Neural crest cell (in vitro differentiated cells): Measurements from ENCODE around the gene MOGAT1.

DNA sequence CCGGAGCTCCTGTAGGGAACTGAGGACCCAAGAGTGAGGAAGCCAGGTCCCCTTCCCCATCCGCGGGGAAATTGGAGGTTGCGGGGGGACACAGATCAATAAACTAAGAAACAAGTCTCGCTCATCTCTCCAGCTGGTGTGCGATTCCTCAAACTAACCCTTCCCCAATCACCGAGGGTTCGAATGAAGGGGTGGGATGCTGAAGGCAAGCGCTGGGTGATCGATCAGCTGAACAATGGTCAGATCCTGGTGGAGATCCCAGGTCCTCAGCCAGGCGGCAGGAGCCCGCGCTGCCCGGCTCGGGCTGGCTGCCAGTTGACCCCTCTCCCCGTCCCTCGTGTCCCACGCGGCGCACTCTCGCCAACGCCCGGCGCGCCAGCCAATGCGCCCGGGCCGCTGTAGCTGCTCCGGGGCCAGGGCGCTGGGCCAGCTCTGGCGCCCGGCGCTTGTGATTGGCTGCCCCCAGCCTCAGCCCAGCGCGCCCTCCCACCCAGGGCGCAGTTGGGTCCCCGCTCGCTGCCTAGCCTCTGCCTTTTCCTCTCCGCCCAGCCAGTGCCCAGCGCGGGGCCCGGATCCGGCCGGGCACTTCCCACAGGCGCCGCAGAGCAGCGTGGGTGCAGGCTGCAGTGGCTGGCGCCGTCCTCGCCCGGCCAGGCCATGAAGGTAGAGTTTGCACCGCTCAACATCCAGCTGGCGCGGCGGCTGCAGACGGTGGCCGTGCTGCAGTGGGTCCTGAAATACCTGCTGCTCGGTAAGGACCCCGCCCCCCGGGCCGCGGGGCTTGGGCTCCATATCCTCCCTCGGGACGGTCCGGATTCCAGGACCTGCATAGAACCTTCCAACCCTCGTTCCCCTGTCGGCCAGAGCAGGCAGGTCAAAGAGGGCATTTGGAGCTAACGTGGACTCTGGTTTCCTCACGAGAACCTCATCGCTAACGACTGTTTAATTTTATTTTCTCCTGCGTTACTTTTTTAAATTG lies at the start of gene MOGAT1:
Gene MOGAT1 (plus strand): TSS at position 530 of the 979 bp plus-strand sequence.
- PRO-cap: bidirectional peak, plus-strand start at position 585 of the sequence, minus-strand start at position 381 of the sequence

DNA sequence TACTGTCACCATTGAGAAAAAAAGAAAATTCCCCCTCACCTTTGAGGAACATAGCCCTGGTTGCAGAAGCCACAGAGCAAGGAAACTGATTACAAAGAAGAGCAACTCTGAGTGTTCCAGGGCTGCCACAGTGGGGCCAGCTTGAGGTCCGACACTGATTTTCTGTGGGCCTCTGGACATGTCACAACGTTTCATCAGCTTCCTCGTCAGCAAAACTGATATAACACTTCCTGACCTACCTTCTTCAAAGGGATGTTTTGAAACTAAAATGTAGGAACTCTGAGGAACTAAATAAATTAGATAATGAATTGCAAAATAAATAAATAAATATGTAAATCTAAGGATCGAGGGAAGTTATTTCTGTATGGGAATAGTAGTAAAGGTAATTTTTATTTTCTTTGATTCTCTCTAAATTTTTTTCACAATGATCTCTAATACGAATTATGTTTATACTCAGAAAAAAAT lies 54.8 kb upstream of the ACSL3 start:
- PRO-cap: no peak

GRCh38 chr2:222837591-222838178 lies 23.2 kb upstream of the ACSL3 start:
- PRO-cap: no peak

- PRO-cap: no peak
Measured at GRCh38 chr2:222892217-222893005, 31.6 kb downstream of the ACSL3 start.

DNA sequence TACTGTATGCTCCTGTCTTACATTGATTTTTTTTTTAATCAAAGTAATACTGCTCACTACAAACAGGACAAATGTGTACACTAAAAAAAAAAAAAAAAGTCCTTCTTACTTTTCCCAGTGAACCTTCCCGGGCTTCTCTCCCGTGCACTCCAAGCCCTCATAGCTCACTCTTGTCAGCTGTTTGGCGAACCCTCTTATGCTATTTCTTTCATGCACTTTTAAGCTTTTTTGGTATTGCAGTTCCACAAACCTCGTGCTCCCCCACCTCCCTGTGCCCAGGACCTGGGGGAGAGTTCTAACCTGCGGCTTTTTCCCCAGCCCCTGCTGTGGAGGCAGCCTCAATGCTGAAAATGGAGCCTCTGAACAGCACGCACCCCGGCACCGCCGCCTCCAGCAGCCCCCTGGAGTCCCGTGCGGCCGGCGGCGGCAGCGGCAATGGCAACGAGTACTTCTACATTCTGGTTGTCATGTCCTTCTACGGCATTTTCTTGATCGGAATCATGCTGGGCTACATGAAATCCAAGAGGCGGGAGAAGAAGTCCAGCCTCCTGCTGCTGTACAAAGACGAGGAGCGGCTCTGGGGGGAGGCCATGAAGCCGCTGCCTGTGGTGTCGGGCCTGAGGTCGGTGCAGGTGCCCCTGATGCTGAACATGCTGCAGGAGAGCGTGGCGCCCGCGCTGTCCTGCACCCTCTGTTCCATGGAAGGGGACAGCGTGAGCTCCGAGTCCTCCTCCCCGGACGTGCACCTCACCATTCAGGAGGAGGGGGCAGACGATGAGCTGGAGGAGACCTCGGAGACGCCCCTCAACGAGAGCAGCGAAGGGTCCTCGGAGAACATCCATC lies 721 bp downstream of the KCNE4 start:
- PRO-cap: no peak

DNA sequence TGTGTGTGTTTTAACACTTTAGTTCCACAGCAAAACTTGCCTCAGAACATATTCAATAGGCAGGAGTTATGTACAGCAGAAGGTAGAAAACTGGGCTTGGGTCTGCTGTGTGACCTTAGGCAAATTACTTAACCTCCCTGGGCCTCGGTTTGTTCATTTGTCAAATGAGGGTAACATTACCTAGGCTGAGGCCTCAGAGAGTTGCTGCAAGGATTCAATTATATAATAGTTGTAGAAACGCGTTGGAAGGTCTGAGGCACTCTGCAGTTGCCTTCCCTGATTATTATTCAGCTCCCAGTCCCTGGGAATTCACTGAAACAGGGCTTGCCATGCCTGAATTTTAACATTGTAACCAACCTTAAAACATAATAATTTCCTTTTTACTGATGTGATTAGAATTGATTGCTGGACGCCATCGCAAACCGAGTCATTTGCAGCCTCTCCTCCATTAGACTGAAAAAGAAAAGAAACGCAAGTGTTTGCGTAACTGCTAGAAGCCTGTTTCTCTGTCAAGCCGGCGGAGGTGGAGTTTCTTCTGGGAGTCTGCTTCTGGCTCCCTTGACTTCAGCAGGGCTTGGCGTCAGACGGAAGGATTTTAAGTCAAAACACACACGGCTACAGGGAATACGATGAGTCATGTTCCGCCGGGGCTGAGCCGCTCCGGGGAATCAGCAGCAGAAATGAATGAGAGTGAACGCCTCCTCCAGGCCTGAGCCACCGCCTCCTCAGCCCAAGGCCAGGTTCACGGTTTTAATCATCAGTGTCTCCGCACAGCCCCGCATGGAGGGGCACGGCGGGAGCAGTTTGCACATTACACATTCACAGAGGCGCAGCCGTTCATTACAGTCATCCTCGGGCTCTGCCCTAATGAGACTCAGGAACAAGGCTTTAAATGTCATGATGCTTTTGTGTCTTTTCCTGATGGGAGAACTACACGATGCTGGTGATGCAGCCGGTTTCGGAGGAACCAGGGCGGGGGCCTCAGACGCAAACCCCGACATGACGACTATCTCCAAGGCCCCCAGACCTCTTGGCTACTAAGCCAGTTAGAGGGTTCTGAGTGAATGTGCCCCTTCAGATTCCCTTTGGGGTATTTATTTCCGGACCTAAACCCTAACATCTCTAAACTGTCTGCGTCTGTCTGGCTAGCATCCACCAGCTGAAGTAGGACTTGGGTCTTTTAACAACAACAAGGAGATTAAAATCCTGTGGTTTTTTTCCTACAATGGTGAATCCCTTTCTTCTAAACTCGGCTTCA lies 10.9 kb upstream of the SCG2 start:
- PRO-cap: no peak

DNA sequence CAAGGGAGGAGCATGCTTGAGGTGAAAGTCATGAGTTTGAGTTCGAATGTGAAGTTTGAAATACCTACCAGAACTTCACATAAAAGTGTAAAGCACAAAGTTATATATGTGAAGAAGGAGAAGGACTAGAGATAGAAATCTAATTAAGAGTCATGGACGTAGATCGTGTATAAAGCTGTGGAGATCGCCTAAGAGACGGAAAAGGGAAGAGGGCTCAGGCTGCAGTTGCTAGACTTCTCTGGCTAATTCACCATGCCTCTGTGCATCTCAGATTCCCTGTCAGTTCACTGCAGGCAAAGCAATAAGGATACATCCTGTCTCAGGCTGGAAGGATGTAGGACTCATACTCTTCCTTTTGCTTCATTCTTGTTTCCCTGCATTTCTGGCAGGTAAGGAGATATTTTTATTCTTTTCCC lies 112.6 kb downstream of the AP1S3 start:
- PRO-cap: bidirectional peak, plus-strand start at position 282 of the sequence, minus-strand start at position 262 of the sequence

- PRO-cap: no peak
Measured at GRCh38 chr2:224008582-224009487, 30.3 kb downstream of the SERPINE2 start.

DNA sequence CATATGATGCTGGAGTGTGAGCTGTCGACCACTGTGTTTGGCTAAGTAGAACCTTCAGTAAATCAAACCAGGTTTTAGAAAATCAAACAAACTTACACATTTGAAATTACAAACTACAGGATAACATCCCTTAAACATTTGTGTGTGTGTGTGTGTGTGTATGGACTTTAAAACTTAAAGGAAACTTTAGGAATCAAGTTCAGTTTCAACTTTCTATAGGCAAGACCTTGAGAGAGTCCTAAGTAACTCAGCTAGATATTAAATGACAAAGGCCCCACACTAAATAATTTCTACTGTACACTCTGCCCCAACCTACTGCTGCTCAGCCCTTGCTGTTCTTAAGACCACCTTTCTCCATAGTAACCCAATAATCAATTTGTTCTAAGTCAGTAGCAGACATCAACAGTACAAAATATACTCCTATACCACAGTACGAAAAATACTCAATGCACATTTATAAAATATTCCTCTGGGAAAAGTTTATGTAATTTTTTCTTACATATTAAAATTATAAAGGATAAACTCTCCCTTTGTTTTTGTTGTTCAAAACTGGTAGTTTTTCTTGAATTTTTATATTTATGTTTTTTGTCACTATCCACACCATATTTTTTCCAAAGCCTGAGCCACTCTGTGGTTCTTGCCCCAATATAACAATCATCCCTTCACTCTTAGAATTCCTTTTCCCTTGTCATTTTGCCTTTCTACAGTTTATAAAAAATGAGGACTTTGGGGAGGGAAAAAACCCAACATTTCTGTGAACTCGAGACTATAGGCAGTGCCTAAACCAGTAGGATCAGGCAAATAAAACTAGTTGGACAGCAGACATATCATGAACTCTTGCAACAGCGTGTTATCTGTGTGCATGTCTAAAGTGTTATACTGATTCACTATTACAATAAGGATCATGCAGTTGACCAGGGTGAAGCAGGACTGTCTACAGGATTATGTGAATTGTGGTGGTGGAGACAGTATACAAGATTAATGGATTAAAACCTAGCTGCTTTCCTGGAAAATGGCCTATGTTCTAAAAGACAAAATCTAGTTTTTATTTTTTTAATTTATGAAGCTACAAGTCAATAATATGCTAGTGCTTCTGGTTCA lies 87.0 kb downstream of the CUL3 start:
- PRO-cap: no peak

DNA sequence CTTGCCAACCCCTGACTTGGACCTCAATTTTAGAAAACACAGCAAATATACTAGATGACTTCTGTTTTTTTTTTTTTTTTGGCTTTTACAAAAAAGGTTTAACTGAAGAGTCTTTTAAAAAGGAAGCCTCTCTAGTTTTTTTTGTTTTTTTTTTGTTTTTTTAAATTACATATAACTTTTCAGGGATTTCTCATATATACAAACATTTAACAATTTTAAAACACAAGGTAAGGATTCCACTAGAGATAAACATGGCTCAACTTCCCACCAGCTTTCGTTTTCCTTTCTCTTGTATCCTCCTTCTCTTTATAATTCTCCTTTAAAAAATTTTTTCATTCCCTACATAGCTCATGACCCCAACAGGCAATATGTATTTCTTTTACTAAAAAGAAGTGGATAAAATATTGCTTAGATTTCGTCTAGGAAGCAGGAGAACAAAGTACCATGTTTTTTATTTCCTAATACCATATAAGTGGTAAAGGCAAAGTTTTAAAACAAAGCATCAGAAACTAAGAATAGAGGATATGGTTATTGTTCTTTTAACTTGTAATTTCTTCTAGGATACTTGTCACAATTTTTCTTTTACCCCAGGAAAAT lies 74.9 kb downstream of the CUL3 start:
- PRO-cap: no peak

GRCh38 chr2:224574588-224574977 lies 10.6 kb downstream of the CUL3 start:
- PRO-cap: no peak

DNA sequence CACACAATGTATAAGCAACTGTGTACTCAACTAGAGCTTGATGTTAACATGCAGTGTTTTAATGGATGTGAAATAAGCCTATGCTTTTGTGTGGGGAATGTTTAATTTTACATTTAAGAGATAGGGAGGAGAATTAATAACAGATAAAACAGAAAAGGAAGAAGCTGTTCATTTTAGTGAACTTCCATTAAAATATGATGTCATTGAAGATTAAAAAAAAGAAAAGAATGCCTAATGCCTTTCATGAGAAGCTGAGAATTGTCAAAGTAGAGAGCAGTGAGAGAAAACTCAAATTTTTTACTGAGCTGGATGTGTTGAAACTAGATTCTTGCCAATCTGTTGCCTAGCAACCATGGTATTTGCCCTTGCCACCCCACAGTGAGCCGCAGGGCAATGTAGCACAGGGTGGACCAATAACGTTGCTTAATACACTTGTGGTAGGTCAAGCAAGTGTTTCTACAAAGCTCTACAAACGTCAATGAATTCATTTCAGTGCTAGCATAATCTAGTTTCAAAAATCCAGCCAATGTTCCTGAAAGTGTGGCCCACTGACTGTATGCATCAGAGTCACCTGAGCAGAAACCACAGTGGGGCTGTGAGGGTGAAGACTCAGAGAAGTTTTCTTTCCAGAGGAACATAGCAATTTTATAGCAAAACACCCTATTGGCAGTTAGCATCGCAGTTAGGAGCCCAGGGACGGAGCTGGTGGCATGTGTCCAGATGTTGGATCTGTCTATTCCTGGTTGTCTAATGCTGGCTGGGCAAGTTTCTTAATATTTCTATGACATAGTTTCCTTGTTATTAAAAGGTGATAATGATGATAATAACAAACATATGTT lies 132.3 kb downstream of the DOCK10 start:
- PRO-cap: no peak

DNA sequence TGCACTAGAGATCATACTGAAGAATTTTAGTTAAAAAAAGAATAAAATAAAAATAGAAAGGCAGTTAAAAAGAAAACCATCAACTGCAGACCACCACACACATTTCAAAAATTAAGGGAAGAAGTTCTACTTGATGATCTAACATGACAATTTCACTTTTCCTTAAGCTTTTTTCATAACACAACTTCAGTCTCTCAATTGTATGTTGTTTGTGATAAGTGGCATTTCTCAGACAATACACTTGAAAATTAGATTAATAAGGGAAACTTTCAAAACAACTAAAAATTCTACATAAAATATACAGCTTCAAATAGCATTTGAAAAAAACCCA lies 99.3 kb downstream of the DOCK10 start:
- PRO-cap: no peak

- PRO-cap: no peak
Measured at GRCh38 chr2:224953153-224953686, 89.0 kb downstream of the DOCK10 start.

DNA sequence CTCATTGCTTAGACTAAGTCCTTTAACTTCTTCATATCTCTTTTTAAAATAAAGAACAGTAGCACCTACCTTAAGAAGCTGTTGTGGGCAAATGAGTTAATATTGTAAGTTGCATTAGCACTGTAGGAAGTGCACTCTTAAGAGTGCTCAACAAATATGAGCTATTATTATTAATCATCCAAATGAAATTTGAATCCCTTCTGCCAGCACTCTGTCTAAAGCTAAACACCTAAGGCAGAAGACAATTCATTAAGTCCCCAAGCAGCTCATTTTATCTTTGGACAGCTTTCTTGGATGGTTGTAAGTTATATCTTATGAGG lies 52.6 kb downstream of the NYAP2 start:
- PRO-cap: no peak

DNA sequence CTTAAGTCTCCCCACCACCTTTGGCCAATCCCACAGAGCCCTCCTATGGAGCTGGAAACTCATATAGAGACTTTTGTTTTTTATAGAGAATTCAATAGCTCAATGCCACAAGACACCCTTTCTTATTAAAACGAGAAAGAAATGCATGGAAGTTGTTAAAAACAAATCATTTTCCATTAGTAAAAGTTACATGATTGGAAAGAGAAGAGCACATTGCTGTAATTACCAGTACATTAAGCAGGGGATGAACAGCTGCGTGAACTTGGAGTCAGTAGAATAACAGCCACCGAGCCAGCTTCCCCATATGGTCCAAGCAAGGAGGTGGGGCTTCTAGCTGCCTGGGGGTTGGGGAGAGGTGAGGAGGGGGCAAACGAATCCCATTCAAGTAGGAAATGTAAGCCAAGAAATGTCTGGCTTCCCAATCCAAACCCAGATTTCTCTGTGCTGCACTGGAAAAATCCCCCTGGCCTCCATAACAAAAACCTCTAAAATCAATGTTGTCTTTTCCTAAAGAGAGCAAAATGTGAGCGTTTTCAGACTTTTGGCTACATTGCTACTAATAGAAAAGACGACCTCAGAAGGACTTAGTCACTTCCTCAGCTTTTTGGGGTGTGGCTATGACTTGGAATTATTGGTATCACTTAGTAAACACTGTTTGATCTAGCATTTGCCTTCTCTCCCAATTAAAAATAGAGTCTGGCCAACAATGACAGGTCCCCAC lies 614.4 kb downstream of the IRS1 start:
- PRO-cap: no peak

DNA sequence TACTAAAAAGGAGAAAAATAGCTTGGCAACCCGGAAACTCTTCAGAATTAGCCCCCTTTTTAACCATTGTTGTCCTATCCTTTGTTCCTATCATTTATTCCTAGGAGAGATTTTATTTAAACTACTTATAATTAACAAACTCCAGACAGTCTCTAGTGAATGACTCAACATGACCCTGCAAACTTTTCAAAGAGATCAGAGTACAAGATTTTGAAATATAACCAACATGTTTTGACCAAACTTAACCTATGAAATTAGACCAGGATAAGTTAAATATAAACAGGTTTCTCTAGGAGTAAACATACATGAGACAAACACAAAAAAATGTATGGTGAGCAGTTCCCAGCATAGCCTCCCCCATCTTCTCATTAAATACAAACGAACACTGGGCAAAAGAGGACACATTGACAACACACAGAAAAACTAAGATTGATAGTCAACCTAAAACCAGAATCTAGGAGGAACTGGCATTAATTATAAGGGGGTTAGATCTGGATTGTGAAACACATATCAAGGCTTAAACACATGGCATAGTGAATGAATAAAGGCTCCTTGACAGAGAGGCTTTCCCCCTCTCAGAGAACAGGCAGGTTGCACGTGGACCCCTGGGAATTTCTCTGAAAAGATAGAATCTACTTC lies 284.2 kb downstream of the IRS1 start:
- PRO-cap: no peak

- PRO-cap: no peak
Measured at GRCh38 chr2:226631589-226632135, 168.0 kb downstream of the IRS1 start.

GRCh38 chr2:226721468-226722082 lies 78.0 kb downstream of the IRS1 start:
- PRO-cap: no peak

GRCh38 chr2:226732849-226733872 lies 66.5 kb downstream of the IRS1 start:
- PRO-cap: no peak